OVCAR3 (cell line): Measurements from ENCODE around the gene KIAA0408.

DNA sequence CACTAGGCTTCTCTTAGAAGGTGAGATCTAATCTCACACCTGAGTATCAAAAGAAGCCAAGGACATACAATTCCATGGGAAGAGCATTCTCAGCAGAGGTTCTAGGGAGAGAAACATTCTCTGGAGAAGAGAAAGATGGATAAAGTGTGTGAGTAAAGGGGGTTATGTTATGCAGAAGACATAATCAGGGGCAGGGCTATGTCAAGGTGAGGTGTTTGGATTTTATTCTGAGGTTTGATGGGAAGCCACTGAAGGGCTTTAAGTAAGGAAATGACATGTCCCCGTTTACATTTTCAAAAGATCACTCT is 42.6 kb upstream of the HDDC2 start:
- RRBS = no CpG with 5 or more reads among the region's 1 CpG

DNA sequence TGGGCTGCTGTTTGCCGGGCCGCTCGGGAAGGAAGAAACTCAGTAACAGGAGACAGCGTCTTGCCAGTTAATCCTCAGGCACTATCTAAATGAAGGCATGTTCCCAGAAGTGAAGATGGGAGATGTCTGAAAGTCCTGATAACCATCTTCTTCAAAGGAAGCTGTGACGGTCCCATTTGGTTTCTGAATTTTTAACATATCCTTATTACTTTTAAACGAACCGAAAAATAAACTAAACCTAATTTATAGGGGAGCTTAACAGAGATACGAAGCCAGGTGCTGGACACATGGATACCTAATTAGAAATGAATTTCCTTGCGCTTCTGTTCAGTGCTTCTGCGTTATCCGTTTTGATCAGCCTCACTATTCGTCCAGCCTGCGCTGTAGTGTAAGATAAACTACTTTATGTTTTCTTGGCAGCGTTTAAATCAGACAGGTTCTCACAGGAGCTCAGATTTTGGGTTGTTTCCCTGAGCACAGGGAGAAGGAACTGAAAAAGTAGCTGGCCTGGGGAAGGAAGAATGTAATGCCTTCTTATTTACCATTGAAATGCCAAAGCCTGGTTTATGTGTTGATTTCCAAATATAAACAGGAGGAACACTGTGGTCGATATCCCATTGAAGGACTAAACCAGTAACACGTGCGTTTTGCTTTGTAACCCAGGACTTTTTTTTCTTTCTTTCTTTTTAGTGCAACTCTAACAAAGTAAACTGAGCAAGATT is 215.0 kb upstream of the HEY2 start:
- RRBS = no CpG with 5 or more reads among the region's 17 CpGs

DNA sequence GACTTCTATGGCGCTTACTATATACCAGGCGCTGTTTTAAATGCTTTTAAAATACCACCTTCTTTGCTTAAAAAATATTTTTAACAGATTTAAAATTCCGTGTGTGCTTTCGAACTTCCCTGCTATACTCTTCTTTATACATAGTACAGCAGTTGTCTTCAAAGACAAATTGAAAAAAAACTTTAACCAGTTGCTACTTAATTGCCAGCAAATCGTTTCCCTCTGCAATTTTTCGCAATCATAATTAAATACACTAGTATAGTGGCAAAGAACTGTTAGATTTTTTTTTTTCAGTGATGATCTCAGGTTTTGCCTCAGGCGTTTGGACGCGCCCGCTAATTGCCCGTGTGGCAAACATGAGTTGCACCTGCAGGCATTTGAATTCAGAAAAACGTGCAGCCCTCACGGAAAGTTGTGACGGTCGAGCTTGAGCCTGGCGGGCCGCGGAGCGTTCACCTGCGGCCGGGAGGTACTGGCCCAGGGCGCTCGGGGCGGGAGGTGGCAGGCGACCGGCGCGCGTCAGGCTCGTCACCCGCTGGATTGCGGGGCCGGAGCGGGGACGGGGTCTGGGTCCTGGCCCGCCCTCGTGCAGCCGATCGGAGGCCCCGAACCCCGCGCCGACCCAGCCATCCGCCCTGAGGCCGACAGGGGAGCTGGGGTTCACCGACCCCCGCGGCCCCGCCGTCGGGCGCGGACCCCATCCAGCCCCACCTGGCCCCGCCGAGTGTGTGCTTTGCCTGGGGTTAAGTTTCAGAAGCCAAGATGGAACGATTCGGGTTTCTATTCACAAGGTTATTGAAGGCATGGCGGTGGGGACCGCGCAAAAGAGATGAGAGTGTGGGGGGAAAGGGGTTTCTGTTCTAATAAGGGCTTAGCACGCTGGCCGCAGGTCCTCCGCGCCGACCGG is 1.9 kb upstream of the HEY2 start:
- RRBS = 5% methylated on average over 10 of the region's 66 CpGs

DNA sequence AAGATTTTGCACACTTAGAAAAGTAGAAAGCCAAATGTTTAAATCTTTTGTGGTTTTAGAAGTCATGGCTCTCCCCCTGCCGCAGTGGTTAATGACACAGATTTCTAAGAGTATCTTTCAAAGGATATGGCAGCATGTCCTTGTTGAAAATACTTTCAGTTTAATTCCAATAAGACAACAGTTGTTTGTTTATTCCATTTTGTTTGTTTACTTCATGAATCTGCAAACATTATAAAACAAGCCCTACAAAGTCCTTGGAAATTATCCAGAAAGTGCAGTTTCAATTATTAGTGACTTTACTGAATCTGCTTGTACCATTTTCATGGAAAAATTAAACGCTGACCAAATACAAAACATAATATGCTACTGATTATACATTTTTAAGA is 3.3 kb downstream of the HEY2 start:
- RRBS = no CpG with 5 or more reads among the region's 2 CpGs

DNA sequence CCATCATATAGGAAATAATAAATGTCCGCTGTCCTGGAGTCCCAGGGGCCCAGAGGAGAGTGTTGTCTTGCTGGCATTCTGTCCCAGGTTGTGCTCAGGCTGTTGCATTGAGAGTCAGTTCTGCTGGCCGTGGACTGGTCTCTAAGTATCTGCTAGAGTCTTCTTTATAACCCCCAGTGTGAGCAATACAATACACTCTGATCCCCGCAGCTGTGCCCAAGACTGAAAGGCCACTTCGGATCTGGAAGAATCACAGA is 38.4 kb upstream of the HINT3 start:
- RRBS = no CpG with 5 or more reads among the region's 4 CpGs

DNA sequence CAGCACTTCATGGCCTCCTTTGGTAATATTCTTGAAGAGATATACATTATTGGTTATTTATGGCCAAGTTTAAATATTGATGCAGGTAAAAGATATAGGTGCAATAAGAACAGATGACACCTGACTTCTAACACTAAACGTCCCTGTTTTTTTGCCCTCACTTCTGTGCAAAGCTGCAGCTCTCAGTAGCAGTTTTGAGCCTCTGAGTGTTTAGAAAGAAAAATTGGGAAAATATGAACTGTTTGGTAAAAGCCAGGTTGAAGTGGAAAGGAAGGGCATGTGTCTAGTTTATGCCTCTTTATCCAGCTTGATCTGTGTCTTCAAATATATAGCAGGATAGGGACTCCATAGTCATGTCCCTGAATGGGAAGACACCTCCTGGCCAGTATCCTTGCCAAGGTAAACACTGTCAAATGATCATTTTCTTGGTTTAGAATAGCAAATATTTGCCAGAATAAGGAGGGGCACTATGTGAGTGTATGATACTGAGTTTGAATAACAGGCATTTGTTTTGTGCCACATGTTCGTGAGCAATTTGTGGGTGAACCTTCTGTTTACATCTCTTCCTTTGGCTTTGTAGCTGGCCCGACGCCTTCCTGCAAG is 34.4 kb upstream of the HINT3 start:
- RRBS = no CpG with 5 or more reads among the region's 4 CpGs

DNA sequence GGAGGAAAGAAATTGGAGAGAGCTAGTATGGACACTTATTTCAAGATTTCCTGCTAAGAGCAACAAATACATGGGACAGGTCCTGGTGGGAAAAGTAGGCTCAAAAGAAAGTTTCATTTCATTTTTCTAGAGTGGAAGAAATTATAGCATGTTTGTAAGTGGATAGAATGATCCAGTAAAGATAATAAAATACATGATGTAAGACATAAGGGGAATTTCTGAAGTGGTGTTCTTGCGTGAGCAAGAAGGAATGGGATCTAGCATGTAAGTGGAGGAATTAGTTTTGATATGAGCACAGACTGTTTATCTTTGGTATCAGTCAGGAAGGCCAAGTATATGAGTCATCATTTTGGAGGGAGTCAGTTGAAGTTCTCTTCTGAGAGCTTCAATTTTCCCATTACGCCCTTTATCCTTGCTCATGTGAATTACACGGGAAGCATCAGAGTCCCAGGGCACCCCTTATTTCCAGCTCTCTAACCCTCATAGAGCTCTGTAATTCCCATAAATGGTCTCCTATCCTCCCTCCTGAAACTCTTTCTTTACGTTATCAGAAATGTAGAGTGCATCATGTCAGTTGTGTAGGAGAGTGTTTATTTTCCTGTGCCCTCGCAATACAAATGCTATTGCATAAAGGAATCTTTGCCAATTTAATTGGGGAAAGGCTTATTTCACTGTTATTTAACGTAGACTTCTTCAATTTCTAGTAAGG is 10.3 kb upstream of the HINT3 start:
- RRBS = no CpG with 5 or more reads among the region's 6 CpGs

- RRBS = no CpG with 5 or more reads among the region's 6 CpGs
Measured at GRCh38 chr6:125957848-125958459, 1.4 kb downstream of the HINT3 start.

- RRBS = no CpG with 5 or more reads among the region's 2 CpGs
Measured at GRCh38 chr6:126773014-126773340, 345.5 kb upstream of the RSPO3 start.

- RRBS = 100% methylated on average over 2 of the region's 10 CpGs
Measured at GRCh38 chr6:127117219-127117602, 1.3 kb upstream of the RSPO3 start.

GRCh38 chr6:127215792-127216473 is 50.7 kb upstream of the RNF146 start:
- RRBS = no CpG with 5 or more reads among the region's 1 CpG

DNA sequence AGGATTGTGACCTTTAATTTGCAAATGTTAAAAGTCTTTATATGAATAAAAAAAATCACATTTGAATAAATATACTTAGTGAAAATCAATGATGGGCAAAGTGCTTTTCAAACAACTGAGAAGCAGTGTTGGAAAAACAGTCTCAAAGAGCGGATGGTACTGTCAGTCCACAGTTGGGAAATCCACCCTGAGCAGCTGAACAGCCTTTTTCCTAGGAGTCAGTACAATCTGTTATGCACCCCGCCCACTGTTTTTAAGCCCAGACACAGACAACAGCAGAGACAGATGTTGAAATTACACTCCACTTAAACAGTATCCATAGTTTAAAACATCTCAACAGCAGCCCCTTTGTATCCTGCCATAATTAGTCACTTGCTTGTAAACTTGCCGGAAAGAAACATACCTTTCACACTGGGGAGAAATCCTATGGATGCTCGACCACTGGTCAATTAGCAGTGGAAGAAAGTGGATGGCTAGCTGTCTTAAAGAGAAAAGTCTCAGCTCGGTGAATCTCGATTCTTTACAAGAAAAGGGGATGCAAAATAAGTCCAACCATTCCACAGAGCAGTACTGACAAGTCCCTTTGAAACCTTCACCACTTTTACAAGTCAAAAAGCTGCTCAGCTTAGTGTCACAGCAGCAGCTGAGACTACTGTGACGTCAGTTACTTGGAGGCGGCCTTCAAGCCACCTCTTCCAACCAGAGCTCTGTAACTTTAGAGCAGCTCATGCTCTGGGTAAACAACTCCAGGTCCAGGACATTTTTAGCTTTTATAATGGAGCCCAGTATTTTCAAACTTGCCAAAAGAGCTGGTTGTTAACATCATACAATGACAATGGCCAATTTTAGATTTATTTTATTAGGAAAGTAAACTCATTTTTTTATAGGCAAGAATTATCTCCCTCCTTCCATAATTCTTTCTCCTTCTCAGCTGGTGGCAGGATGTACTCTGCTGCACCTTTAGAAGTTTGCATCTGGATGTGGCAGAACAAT is at the start of gene KIAA0408:
Gene KIAA0408, minus strand, starts transcription at position 618 of the 993 bp plus-strand sequence.
- RRBS = no CpG with 5 or more reads among the region's 8 CpGs

GRCh38 chr6:128296003-128296539 is 224.3 kb downstream of the PTPRK start:
- RRBS = no CpG with 5 or more reads among the region's 4 CpGs

GRCh38 chr6:128352429-128353273 is 167.7 kb downstream of the PTPRK start:
- RRBS = no CpG with 5 or more reads among the region's 2 CpGs

- RRBS = no CpG with 5 or more reads among the region's 2 CpGs
Measured at GRCh38 chr6:128375714-128376733, 144.4 kb downstream of the PTPRK start.

DNA sequence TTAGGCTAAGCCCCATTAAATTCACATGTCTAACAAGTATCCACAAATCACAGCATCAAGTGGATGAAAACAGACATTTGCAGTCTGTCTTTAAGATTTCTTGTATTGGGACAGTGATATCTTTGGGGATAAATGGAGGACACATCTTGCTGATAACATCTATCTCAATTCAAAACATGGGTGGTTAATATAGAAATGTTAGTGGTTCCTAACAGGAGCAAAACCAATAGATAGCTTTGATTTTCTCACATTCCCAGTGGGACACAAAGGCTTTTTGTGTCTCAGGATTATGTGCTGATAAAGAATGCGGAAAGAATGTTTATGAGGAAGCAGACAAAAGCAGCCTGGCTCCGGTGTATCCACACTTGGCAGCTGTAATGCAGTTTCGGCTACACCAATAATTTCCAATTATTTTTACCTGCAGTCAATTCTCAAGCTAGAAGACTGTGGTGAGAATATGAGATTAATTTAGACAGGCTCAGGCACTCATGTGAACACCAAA is 29.2 kb downstream of the PTPRK start:
- RRBS = no CpG with 5 or more reads among the region's 3 CpGs

DNA sequence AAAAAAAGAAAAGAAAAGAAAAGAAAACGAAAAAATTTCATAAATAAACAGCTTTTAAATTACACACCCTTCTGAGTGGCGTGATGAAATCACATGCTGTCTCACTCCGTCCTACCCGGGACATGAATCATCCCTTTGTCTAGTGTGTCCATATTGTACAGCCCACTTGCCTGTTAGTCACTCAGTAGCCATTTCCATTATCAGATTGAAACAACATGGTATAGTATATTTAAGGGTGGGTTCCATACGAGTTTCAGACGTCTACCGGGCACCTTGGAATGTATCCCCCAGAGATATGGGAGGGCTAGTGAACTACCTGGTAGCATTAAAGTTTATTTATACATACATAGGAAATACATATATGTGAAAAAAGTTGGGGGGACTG is 11.5 kb downstream of the PTPRK start:
- RRBS = 95% methylated on average over 4 of the region's 7 CpGs

DNA sequence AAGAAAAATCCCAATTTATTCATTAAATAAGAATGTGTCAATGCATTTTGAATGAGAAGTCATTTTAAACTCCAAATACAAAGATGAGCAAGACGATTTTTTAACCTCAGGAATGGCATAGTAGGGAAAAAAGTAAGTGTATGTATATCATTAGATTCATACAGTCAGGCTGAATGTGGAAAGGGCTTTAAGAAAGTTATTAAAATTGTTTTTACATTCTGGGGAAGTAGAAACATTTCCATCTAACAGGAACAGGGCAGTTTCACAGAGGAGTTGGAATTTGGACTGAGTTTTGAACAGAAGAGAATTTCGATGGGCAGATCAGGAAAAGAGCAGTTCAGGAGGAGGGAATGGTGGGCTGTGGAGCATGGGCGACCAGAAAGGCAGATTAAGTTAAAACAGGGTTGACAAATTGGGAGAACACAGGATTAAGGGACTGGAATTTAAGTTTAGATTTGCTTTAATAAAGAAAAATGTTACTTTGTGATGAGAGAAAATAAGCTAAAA is 29.7 kb downstream of the LAMA2 start:
- RRBS = no CpG with 5 or more reads among the region's 3 CpGs

DNA sequence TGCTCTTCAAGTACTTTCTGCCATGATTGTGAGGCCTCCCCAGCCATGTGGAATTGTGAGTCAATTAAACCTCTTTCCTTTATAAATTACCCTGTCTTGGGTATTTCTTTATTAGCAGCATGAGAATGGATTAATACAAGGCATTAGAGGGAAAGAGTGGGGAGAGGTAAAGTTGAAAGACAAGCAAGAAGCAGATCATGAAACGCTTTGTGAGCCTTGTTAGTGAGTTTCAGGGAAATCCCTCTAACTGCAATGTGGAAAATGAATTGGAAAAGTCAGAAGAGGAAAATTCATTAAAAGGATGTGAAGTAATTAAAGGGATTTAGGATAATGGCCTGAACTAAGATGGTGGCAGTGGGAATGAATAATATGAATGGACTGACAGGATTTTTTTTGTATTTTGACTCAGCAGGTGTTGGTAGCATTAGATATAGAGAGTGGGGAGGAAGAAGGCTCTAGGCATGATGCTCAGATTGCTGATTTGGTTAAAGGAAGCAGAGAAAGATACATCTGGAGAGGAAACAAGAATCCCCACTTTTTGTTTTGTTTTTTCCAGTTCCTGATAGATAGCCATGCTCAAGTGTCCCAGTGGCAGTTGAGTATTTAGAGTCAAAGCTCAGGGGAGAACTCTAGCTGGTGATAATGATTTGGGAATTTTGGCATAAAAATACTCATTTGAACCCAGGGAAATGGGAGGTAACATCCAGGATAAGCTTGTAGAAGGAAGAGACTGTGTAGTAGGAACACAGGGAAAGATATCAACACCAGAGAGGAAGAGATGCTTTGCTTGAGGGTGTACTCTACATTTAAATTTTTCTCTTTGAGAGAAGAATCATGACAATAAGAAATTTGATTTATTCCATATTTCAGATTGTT is 93.1 kb downstream of the LAMA2 start:
- RRBS = no CpG with 5 or more reads among the region's 1 CpG

DNA sequence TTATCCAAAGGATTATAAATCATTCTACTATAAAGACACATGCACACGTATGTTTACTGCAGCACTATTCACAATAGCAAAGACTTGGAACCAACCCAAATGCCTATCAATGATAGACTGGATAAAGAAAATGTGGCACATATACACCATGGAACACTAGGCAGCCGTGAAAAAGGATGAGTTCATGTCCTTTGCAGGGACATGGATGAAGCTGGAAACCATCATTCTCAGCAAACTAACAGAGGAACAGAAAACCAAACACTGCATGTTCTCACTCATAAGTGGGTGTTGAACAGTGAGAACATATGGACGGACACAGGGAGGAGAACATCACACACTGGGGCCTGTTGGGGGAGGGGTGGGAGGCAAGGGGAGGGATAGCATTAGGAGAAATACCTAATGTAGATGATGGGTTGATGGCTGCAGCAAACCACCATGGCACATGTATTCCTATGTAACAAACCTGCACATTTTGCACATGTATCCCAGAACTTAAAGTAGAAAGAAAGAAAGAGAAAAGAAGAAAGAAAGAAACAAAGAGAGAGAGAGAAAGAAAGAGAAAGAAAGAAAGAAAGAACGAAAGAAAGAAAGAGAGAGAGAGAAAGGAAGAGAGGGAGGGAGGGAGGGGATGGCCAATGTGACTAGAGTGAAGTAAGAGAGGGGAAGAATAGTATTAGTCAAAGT is 114.0 kb downstream of the LAMA2 start:
- RRBS = no CpG with 5 or more reads among the region's 4 CpGs